ENCODE data around the genes NDUFB2, CTAGE15 and OR2A2.

DNA sequence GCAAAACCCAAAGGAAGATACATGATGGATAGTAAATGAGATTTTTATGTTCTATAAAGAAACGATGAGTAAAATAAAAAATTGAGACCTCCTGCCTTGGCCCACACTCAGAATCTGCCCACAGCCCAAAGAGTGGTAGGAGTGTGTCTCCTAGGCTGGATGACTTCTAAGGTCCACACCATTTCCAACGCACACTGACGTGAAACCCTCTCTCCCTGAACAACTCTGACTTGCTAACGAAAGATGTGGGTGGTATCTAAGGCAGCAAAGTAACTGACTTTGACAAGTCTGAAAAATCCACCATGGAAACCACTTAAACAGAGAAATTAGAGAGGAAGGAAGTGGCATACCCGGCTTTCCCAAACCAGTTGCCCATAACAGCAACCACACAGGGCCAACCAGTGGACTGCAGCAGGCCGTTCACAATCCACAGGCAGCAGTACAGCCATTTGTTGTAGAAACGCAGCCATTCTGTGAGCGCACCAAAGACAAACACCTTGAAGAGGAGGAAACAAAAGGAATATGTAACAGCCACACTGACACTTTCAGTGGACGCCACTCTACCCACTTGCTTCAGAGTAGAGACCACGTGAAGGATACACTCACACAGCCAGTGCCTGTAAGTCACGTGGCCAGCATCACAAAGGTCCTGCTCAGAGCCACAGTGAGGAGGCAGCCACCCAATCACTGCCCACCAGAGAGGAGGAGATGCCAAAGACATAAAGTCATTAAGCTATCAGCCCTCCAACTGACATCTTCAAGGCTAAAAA is 39.9 kb downstream of the SLC37A3 start:
- PRO-cap = no peak
- CAGE, long polyA plus RNA = no peak

GRCh38 chr7:140553280-140553670 is 74.0 kb upstream of the MKRN1 start:
- PRO-cap = no peak
- CAGE, long polyA plus RNA = no peak

DNA sequence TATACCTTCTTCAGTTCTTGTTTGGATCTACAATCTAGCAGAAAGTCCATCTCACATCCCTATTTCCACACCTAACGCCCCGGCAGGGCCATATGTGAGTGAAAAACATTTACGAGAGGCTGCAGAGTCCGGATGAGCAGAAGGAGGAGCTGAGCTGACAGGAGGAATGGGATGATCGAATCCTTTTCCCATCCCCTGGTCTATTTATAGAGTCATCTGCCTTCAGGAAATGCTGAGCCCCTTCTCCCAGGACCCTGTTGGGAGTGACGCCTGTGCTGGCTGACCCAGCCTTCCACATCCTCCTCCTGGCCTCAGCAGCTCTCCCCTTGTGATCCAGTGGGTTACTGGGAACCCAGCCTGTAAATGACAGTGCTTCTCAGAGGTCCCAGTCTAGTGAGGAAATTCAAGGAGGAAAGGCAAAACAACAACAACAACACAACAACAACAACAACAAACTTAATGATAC is 16.6 kb downstream of the DENND2A start:
- PRO-cap = no peak
- CAGE, long polyA plus RNA = no peak

GRCh38 chr7:140696495-140697677 is at the start of gene NDUFB2:
Gene NDUFB2 (plus strand): TSS chr7:140696708.
- PRO-cap = bidirectional peak, plus-strand start at chr7:140696708, minus-strand start at chr7:140696604; bidirectional peak, plus-strand start at chr7:140697375, minus-strand start at chr7:140697395
- CAGE, long polyA plus RNA = start-site peak on the plus strand at chr7:140696673-140696731, 971 and 1,367 reads in 2 replicates

GRCh38 chr7:140824358-140824751 is 100.4 kb downstream of the BRAF start:
- PRO-cap = no peak
- CAGE, long polyA plus RNA = no peak

GRCh38 chr7:140852780-140853406 is 71.8 kb downstream of the BRAF start:
- PRO-cap = no peak
- CAGE, long polyA plus RNA = no peak

GRCh38 chr7:141032490-141033002 is 17.8 kb upstream of the MRPS33 start:
- PRO-cap = no peak
- CAGE, long polyA plus RNA = no peak

DNA sequence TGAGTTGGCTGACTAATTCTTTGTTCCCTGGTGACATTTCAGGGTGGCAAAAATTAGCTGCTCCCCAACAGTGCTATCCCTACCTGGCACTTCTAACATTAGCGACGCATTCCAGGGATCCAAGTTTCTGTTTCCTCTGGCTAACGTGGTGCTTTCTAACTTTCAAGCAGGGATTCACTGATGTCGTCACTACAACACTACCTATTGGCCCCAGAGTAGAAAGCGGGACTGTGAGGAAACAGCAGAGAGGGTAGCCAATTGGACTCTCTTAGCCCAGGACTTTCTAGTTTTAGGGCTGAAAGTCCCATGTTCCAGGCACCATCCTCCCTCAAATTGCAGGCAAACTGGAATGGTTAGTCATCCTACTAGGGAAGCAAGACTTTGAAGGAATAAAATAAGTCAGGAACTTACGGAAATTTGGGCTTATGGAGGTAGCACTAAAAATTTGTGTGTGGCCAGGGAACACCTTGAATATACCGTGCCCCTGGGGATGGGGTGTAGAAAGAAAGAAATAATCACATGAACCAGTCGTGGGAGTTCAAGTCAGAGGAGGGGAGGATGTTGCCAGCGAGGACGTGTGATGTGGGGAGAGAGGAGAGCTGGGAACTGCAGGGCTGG is 89.2 kb upstream of the AGK start:
- PRO-cap = no peak
- CAGE, long polyA plus RNA = no peak

DNA sequence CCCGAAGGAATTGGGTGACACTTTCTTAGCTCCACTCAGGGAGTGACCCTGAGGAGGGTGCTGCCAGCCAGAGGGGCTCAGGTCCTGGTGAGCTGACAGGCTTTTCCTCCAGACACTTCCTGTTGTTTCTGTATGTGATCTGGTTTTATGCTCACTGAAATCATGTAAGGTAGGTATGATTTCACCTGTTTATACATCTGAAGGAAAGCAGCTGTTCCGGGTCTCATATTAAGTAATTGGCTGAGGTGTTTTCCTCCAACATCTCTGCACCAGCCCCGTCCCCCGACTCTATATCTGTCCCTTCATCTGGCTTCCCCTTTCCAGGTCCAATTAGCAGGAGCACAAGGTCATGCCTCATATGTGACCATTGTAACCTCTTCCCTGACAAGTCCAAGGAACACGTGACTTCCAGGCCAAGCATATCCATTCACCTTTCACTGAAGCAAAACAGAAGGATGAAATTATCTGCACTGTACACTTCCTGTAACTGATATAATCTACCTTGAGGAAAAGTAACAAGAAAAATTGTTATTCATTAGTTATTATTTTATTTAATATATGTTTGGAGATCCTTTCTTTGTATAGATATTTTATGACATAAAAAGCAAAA is 66.5 kb upstream of the PRSS58 start:
- PRO-cap = no peak
- CAGE, long polyA plus RNA = no peak

GRCh38 chr7:142528802-142529477 is 220.3 kb upstream of the PRSS1 start:
- PRO-cap = no peak
- CAGE, long polyA plus RNA = no peak

GRCh38 chr7:142626579-142626826 is 122.8 kb upstream of the PRSS1 start:
- PRO-cap = no peak
- CAGE, long polyA plus RNA = no peak

DNA sequence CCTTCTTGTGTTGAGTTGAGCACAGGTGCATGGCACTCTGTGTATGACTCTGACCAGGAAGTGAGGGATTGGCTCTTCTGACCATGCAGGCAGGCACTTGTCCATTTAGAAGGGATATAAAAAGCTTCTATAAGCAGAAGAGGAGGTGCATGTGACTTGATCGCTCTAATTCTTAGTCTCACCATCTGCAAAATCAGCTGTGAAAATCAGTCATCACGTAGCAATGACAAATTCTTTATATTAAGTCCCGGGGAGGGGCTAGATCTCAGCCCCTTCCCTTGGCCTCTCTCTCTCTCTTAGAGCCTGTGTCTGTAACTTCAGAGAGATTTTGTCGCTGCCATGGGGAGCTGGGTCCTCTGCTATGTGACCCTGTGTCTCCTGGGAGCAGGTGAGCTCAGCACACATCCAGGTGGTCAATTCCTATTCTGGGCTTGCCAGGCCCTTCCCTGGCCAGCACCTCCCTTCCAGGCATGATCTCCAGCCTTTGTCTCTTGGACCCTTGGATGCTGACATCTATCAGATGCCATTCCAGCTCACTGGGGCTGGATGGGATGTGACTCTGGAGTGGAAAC is 107.8 kb upstream of the PRSS1 start:
- PRO-cap = no peak
- CAGE, long polyA plus RNA = no peak

DNA sequence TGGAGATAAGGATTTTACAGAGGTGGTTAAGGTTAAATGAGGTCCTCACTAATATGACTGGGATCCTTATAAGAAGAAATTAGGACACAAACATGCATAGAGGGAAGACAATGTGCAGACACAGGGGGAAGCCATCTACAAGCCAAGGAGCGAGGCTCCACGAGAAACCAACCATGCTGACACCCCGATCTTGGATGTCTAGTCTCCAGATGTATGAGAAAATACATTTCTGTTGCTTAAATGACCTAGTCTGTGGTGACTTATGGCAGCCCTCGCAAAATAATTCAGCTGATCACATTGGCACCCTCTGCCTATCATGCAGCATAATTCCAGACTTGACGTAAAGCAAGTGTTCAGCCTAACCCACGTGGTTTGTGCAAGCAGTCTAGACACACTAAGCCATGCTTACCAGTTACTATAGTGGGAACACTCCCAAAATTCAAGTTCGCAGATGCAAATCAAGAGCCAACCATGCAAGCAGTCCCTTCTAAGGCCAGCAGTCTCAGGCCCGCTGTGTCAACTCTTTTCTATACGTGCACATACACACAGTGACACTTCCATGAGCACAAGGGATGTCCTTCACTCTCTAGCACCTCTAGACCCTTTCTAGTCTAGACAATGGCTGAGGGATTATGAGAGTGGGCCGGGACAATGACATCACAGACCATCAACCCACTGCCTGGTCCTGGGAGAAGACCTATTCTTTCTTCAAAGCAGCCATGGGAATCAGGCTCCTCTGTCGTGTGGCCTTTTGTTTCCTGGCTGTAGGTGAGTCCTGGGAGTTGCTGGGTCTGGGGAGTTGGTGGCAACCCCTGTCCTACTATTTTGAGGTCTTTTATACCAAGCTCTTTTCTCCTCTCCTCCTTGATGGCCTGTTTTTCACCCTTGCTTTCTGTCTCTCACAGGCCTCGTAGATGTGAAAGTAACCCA is 29.0 kb upstream of the PRSS1 start:
- PRO-cap = no peak
- CAGE, long polyA plus RNA = no peak

DNA sequence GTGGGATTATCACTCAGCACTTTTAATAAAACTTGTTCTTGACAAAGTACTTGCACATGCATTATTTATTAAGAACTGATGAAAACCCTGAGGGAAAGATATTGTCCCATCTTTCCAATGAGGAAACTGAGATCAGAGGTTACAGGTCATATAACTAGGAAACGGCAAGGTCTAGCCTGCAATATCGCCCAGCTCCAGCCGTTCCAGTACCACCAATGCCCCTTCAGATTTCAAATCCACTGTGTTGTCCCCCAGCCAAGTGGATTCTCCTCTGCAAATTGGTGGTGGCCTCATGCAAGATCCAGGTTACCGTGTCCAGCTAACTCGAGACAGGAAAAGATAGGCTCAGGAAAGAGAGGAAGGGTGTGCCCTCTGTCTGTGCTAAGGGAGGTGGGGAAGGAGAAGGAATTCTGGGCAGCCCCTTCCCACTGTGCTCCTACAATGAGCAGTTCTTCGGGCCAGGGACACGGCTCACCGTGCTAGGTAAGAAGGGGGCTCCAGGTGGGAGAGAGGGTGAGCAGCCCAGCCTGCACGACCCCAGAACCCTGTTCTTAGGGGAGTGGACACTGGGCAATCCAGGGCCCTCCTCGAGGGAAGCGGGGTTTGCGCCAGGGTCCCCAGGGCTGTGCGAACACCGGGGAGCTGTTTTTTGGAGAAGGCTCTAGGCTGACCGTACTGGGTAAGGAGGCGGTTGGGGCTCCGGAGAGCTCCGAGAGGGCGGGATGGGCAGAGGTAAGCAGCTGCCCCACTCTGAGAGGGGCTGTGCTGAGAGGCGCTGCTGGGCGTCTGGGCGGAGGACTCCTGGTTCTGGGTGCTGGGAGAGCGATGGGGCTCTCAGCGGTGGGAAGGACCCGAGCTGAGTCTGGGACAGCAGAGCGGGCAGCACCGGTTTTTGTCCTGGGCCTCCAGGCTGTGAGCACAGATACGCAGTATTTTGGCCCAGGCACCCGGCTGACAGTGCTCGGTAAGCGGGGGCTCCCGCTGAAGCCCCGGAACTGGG is 25.5 kb downstream of the PRSS2 start:
- PRO-cap = unidirectional peak, plus-strand start at position 712 of the sequence; unidirectional peak, plus-strand start at position 753 of the sequence; bidirectional peak, plus-strand start outside the sequence, minus-strand start at position 959 of the sequence
- CAGE, long polyA plus RNA = start-site peak on the plus strand centred at position 754 of the sequence, 180 bp wide, 3,533 and 2,601 reads in 2 replicates

GRCh38 chr7:142927435-142927821 is 6.1 kb downstream of the TRPV5 start:
- PRO-cap = no peak
- CAGE, long polyA plus RNA = no peak

GRCh38 chr7:143222683-143223197 is 903 bp downstream of the TAS2R40 start:
- PRO-cap = no peak
- CAGE, long polyA plus RNA = no peak

DNA sequence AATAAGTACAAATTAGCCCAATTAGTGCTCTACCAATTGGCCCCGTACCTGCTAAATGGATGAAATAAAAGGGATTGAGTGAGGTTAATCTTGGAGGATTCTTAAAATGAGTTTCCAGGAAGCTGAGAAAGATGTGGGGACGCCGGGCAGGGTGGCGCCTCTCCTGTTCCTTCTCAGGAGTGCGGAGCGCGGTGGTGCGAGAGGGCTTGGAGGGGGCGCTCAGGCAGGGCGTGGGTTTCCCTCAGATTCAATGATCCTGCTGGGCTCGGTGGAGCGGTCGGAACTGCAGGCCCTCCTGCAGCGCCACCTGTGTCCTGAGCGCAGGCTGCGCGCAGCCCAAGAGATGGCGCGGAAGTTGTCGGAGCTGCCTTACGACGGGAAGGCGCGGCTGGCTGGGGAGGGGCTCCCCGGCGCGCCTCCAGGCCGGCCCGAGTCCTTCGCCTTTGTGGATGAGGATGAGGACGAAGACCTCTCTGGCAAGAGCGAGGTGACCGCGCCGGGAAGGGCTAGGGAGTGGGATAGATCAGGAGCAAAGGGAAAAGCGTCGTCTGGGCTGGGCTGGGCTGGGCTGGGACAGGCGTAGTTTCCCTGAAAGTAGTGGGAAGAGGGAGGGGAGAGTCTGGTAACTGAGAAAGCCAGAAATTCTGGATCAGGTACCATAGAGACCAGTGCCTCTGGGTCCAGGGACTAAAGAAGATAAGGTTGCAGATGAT is 17.1 kb downstream of the FAM131B start:
- PRO-cap = no peak
- CAGE, long polyA plus RNA = no peak

GRCh38 chr7:143571647-143571891 is at the start of gene CTAGE15:
Gene CTAGE15 (plus strand): TSS chr7:143571801.
- PRO-cap = no peak
- CAGE, long polyA plus RNA = no peak

- PRO-cap = no peak
- CAGE, long polyA plus RNA = no peak
Observed at GRCh38 chr7:143806688-143806960, 49.1 kb upstream of the CTAGE6 start.

GRCh38 chr7:144109337-144109668 is at the start of gene OR2A2:
Gene OR2A2 (plus strand): TSS chr7:144109583.
- PRO-cap = no peak
- CAGE, long polyA plus RNA = no peak